Mesenteric fat pad (tissue), 1 donor: ENCODE measurements around a stretch of chr2.

GRCh38 chr2:239409986-239410427, 9.2 kb upstream of the HDAC4 start:
- PRO-cap, result no peak

DNA sequence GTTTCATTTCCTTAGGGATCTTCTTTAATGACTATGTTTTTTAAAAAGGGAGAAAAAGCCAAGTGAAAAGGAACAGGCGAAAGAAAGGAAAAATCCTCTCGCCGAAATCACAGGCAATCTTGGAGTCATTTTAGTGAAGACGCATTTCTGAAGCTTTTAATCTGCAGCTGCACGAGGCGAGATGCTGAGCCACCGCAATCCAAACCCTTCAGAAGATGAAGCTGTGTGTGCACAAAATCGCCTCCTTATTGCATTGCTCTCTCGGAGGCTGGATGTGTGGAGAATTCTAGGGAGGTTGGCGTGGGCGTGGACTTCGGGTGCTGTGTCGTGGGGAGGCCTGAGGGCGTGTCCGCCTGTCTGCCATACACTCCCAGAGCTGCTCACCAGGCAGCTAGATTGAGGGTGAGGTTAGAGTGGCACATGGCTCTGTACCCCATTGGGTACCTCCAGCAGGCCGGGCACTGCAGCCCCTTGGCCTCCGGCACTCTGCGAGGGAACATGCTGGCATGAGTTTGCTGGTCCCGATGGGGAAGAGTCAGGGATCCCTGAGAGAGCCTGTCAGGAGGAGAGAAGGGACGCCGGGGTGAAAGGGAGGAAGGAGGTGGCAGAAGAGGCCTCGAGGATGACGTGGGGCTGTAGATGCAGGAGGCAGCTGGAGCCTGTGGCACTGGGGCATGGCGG, 38.6 kb upstream of the HDAC4 start:
- PRO-cap, result no peak

DNA sequence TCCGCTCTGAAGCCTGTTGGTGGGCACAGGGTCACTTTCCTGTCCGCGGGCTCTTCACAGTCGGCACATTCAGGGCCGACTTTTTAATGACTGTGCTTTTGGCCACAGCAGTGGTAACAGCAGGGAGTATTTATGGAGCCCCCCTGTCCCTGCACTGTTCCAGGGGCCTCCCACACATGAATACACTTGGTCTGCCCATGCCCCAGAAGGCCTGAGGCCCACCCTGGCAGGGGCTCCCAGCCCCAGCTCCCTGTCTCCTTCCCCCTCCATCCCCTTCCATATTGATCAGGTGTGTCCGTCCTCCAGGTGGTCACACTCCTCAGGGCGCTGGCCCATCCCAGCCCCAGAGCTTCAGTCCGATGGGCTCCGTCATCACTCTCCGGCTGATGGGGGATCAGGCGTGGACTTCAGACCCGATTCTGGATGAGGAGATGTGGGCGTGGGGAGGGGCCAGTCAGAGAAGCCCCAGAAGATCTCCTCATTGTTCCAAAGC, 279.8 kb downstream of the NDUFA10 start:
- PRO-cap, result no peak

DNA sequence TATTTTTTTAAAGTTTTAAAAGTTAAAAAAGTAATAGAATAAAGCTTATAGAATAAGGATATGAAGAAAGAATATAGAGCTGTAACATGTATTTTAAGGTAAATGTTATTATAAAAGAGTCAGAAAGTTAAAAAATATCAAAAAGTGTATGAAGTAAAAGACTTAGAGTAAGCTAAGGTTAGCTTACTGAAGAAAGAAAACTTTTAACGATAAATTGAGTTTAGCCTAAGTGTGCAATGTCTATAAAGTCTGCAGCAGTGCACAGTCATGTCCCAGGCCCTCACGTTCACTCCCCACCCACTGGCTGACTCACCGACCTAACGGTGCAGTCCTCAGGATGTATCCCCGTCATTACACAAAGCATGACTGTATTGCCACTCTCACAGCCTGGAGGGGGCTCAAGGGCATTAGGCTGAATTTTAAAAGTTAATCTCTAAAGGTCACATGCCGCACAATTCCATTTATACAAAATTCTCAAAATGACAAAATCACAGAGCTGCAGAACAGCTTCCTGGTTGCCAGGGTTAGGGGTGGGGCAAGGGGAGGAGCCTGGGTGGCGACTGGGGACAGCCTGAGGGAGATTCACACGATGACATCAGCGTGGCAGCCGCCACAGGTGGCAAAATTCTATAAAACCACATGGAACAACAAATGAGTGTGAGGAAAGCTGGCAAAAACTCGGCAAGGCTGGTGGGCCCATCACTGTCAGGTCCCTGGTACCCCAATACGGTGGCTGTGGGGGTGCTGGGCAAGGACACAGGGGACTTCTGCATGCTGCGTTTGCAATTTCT, 97.8 kb downstream of the NDUFA10 start:
- PRO-cap, result no peak

- PRO-cap, result no peak
These were observed 80.1 kb downstream of the NDUFA10 start for GRCh38 chr2:239944829-239945583.

GRCh38 chr2:240126892-240127158, 9.3 kb downstream of the COPS9 start:
- PRO-cap, result no peak

GRCh38 chr2:240452415-240453330, 17.2 kb downstream of the GPC1 start:
- PRO-cap, result unidirectional peak, plus-strand start at chr2:240452817

DNA sequence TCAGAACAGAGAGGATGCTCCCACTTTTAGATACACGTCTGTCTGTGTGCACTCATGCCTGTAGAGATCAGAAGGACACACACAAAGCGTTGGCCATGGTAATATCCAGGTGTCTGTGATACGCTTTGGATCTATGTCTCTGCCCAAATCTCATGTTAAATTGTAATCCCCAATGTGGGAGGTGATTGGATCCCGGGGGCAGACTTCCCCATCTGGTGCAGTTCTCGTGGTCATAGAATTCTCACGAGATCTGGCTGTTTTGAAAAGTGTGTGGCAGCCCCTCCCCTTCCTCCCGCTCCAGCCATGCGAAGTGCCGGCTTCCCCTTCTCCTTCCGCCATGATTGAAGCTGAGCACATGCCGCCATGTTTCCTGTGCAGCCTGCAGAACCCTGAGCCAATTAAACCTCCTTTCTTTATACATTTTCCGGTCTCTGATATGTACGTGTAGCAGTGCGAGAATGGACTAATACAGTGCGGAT, 42.4 kb downstream of the GPC1 start:
- PRO-cap, result no peak

DNA sequence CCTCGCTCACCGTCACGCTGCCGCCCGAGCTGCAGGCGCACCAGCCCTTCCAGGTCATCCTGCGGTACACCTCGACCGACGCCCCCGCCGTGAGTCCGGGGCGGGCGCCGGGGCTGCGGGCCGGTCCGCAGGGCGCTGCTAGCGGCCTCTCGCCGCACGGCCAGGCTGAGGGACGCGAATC, 632 bp downstream of the RNPEPL1 start:
- PRO-cap, result no peak

DNA sequence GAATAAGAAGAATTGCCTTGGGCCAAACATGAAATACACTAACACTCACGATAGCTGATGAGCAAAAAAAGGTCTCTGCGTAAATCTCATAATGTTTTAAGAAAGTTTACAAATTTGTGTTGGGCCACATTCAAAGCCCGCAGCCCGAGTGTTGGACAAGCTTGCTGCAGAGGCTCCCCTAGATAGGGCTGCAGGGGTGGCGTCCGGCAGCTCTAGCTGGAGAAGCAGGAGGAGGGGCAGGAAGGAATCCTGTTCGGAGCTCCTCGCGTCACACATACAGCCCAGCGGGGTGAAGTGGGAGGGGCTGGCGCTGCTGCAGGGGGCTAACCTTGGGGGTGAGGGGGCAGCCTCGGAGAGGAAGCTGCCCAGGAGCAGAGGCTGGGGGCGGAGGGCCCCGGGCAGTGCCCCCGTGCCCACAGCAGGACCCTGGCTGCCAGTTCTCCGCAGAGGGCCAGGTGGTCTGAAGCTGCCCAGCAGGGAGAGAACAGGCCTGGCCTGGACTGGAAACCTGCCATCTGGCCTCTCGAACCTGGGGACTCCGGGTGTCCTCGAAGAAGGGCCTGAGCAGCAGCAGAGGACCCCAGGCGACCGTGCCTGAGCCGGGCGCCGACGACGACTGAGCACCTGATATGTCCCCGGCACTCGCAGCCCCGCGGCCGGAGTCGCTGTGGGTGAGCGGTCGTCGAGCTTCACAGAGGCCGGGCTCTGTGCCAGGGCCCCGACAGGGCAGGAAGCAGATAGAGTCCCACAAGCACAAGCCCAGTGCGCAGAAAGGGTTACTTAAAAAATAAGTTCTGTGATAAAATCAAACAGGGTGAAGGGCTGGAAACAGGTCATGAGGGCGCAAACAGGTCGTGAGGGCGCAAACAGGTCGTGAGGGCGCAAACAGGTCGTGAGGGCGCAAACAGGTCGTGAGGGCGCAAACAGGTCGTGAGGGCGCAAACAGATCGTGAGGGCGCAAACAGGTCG, 2.5 kb upstream of the GPR35 start:
- PRO-cap, result no peak

DNA sequence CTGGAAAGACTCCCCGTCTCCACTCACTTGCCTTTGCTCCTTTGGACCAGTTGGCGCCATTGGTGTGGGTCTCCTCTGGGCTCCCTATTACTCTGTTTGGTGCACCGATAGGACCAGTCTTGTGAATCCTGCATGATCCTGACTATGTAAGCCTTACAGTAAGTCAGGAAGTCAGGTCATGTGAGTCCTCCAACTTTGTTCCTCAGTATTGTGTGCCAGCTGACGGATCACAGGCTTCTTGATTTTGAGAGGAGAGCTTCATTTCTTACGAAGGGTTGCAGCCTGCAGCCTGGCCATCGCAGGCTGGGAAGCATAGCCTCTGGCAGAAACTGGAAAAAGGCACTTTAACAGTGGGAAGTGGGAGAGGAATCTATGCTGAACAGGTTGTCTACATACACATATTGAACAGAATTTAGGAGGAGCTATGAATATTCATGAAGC, 13.8 kb downstream of the AQP12A start:
- PRO-cap, result no peak

- PRO-cap, result no peak
These were observed 428 bp downstream of the KIF1A start for GRCh38 chr2:240819533-240820048.

- PRO-cap, result no peak
These were observed 2.6 kb downstream of the AGXT start for GRCh38 chr2:240870829-240872013.

DNA sequence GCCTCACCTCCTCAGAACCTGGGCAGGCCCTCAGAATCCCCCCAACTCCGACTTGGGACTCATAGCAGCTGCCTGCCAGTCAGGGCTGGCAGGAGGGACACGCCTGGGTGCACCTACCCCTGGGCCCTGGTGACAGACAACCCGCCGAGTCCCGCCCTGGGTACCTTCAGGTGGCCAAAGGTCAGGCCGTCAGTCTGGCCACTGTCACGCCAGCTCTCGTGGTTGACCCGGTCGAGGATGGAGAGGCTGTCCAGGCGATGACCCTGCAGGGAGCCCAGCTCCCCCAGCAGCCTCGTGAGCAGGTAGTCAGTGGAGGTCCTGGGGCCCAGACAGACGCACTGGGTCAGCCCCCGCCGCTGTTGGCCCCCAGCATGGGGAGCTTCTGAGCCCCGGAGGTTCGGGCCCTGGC, 6.1 kb downstream of the MAB21L4 start:
- PRO-cap, result no peak

- PRO-cap, result no peak
These were observed 12.5 kb upstream of the SNED1 start for GRCh38 chr2:240985852-240986370.

DNA sequence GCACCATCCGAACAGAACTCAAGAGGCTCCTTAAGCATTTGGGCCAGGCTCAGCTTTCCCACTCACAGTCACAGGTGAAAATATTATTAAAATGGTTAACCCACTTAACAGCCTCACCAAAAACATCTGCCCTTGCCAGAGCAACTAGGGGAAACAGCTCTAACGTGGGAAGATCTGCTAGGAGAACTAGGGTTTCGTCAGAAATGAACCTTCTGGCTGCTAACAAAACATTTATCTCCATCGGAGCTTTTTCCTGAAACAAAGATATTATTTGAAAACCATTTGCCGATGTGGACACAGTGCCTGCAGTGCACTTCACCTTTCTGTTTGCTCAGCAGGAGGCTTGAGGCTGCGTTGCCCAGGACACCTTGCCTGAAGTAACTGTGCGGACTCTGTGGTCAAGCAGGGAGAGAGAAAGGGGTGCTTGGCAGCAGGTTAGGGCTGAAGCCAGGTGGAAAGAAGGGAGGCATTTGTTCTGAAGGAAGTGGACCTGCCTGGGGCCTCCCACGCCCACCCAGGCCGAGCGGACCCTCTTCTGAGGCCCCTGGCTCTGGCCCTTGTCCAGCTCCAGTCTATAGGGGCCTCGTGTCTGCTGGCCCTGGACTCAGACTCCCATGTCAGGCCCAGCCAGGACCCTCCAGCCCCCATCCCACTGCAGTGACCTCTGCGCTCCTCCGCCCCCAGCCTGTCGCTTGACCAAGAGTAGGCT, 2.3 kb downstream of the SNED1 start:
- PRO-cap, result no peak

- PRO-cap, result no peak
These were observed 7.8 kb downstream of the MTERF4 start for GRCh38 chr2:241094186-241094822.

GRCh38 chr2:241112023-241113343, 10.4 kb upstream of the MTERF4 start:
- PRO-cap, result no peak

DNA sequence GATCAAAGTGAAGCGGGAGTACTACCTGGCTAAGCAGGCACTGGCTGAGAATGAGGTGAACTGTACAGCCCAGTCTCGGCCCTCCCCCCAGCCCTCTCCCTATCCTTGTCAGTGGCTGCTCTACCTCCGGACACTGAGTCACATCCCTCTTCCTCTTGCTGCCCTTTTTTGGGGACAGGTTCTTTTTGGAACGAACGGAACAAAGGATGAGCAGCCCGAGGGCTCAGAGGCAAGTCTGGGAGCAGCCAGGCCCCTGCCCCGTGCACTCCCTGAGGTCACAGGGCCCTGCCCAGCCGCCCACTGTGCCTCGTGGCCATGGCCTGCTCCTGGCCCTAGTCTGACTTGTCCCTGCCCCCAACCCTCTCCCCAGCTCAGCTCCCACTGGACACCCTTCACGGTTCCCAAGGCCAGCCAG, 35.3 kb downstream of the ANO7 start:
- PRO-cap, result no peak

GRCh38 chr2:241249799-241250126, 61.3 kb downstream of the ANO7 start:
- PRO-cap, result no peak